Thyroid gland (tissue), 7 donors: ENCODE data around the gene MKI67.

DNA sequence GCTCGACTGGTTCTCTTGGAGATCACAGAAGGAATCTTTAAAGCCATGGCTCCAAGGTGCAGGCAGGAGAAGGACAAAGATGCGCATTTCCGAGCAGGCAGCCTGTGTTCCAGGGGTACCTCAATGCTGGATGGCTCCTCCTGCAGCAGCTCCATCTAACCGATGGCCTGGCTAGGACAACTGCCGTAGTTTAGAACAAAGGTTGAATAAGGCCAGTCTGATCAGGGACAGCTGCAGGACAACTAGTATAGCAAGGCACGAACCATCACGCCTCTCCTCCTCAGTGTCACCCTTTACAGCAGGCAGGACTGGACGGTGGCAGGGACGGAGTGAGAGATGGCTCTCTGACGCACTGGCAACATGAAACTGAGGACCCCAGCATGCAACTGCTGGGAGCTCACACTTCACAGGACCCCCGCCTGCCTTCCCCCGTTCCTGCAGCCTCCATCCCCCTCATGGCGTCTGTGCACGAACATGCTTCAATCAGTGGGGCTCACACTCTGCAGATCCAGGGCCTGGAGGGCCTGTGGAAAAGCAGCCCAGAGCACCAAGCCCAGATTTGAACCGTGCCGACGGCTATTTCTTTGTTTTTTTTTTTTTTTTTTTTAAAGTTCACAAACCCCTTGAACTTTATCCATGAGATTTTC is 32.3 kb downstream of the CTBP2 start:
- PRO-cap, 2 experiments: no peak in any of the 2 experiments
- RAMPAGE, long total RNA, 5 experiments: no peak in any of the 5 experiments

GRCh38 chr10:124996576-124997362 is 31.1 kb downstream of the CTBP2 start:
- PRO-cap, 2 experiments: peak in 1 of 2 experiments; most common minus-strand start chr10:124997002 (in 1)
- RAMPAGE, long total RNA, 5 experiments: no peak in any of the 5 experiments

- PRO-cap, 2 experiments: no peak in any of the 2 experiments
- RAMPAGE, long total RNA, 5 experiments: no peak in any of the 5 experiments
These were observed 86.1 kb upstream of the CTBP2 start for GRCh38 chr10:125113826-125114508.

DNA sequence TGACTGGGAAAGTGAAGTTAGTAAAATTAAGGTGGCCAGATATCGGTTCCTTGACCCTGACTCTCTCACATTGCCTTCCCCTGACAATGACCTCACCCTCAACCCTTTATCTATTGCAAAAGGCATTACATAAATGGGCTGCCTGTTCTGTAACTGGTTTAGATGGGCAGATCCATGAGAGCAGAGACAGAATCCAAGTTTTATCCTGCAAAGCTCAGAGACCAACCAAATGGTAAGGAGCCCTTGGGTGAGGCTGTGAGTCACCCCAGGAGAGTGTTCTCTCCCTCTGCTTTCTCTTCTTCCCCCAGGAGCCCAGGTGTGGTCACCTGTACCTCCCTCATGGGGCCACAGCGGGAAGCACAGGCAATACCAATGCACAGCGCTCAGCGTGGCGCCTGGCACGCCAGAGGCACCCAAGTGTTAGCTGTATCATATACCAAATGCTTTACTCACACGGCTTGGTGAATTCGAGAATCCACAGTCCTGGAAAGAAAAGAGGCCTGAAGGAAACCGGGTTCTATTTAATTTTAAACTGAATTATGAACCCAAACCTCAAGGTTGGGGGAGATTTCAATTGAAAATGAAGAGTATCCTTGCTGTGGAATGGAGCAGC is 93.1 kb upstream of the CTBP2 start:
- PRO-cap, 2 experiments: no peak in any of the 2 experiments
- RAMPAGE, long total RNA, 5 experiments: no peak in any of the 5 experiments

DNA sequence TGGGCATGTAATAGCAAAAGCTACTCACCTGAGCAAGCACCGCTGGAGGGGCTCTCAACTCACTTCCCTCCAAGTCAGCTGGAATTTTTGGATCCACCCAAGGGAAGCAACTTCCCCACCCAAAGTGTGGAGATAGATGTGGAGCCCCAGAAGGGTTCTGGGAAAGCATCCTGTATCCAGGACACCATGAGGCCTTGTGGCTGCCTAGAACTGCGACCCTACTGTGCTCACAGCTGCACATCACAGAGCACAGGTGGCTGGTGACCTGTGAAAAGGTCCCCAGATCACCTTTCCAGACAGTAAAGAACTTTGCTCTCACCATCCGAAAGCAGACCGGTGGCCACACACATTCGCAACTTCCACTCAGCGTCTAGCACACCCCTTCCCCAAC is 111.7 kb upstream of the CTBP2 start:
- PRO-cap, 2 experiments: no peak in any of the 2 experiments
- RAMPAGE, long total RNA, 5 experiments: no peak in any of the 5 experiments

GRCh38 chr10:125161736-125162046 is 133.8 kb upstream of the CTBP2 start:
- PRO-cap, 2 experiments: peak in 2 of 2 experiments; most common plus-strand start chr10:125161893 (in 1); most common minus-strand start chr10:125161882 (in 2)
- RAMPAGE, long total RNA, 5 experiments: start-site peak on the minus strand in 1 of 5 experiments, at chr10:125161896-125161941 at its widest, 5 reads per replicate

- PRO-cap, 2 experiments: no peak in any of the 2 experiments
- RAMPAGE, long total RNA, 5 experiments: no peak in any of the 5 experiments
These were observed 181.7 kb upstream of the CTBP2 start for GRCh38 chr10:125209631-125209977.

DNA sequence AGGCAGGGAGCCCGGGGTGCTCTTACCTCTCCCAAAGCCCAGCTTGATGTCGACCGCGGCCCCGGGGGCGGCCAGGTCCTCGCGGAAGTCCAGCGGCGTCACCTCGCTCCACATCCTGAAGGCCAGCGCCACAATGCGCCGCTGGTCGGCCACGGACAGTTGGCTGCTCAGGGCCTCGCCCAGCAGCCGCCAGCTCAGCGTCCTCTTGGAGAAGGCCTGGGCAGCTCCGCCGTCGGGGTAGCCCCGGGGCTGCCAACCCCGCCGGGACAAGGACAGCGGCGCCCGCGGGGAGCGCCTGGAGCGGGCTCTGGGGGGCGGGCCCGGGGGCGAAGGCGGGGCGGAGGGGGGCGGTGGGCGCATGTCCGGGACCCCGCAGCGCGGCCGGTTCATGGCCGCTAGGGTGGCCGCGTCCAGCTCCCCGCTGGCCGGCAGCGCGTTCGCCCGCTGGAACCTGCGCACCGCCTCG is 1.8 kb downstream of the MMP21 start:
- PRO-cap, 2 experiments: no peak in any of the 2 experiments
- RAMPAGE, long total RNA, 5 experiments: no peak in any of the 5 experiments

- PRO-cap, 2 experiments: no peak in any of the 2 experiments
- RAMPAGE, long total RNA, 5 experiments: no peak in any of the 5 experiments
These were observed 44.1 kb downstream of the FANK1 start for GRCh38 chr10:125940417-125940825.

DNA sequence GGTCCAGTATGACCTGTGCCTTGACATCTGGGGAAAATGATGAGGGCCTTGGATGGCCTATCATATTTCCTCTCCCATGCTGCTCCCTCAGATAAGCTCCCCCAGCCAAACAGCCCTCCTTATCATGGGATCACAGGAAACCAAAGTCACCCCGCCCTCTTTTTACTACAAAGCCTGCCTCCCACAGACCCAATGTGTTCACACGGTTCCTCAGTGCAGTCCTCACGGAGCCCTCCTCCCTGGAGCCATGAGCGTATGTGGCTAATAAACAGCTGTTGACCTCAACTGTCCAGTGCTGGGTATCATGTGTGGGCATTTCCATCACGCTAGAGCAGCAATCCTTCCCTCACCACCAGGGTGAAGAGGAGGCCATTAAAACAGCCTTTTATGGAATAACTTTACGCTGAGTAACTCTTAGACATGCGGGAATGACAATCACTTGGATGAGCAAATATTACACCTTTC is 31.9 kb downstream of the C10orf90 start:
- PRO-cap, 2 experiments: no peak in any of the 2 experiments
- RAMPAGE, long total RNA, 5 experiments: no peak in any of the 5 experiments

DNA sequence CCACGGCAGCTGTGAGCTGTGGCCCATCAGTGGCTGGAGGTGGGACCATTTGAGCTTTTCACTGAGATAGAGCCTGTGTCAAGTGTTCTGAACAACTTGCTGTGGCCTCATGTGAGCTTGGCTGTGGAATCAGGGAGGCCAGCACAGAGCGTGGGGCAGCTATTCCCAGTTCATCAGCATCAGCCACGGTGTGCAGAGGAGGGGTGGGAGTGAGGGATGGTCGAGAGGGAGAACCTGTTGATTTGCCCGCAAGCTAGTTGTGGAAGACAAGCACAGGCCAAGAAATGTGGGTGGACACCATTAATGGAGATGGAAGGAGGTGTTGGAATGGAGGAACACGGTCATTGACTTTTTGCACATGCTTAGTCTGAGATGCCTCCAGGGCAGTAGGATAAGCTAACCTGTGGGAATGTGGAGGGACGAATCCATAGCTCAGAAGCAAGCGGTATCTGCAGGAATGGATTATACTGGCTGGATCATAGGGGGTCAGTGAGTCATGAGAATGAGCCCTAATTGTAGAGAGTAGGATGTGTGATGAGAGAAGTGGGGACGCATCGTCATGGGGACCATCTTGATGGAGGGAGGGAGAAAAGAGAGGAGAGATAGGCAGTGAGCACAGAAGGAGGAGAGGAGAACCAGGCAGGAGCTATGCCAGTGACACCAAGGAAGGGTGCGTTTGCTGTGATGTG is 100.6 kb upstream of the INSYN2A start:
- PRO-cap, 2 experiments: no peak in any of the 2 experiments
- RAMPAGE, long total RNA, 5 experiments: no peak in any of the 5 experiments

DNA sequence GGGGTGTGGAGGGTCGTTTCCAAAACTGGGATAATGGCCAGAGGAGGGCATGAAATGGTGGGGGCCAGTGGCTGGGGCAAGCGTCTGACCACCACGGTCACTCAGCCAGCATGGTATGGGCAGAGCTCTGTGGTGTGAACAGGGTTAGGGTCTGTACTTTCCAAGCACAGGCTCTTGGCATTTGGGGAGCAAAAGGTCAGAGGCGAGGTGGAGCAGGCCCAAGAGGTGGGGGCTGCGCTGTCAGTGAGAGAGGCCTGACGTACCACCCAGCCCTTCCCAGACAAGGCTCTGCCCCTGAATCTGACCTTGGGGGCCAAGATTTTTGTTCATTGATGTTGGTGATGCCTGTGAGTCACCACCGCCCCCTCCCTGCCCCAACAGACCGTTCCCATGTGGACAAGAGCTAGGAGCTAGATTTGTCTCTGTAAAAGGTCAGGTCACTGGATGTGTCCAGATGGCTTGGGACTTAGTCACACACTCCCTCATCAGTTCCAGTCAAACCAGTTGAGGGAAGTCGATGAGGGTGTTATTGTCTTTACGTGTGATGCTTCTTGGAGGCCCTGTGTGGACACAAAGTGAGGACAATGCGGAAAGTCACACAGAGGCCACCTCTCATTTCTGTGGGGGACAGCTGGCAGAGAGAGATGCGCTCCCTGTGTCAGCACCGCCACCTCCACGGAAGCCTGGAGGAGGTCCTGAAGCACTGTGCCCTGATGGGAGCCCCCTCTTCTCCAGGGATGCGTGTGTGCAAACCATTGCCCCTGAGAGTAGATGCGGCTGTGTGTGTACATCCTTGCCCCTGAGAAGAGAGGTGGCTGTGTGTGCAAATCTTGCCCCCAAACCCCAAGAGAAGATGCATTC is 1.8 kb downstream of the PTPRE start:
- PRO-cap, 2 experiments: no peak in any of the 2 experiments
- RAMPAGE, long total RNA, 5 experiments: no peak in any of the 5 experiments

DNA sequence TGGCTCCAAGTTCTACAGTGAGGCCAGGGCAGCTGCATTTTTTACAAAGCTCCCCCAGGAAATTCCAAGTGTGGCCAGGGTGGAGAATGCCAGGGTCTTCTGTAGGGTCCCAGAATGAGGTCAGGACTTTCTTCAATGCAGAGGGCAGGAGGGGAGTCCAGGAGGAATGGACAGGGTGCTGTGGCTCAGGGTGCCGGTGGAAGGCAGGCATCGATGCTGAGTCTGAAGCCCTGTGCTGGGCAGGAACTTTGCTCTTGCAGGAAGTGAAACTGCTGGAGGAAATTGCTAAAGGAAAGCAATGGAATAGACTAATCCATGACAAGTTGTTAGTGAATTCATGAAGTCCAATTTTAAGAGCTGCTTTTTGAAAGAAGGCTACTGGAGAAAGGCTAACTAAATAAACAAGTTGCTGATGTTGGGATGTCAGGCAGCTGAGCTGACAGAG is 14.8 kb downstream of the PTPRE start:
- PRO-cap, 2 experiments: no peak in any of the 2 experiments
- RAMPAGE, long total RNA, 5 experiments: no peak in any of the 5 experiments

DNA sequence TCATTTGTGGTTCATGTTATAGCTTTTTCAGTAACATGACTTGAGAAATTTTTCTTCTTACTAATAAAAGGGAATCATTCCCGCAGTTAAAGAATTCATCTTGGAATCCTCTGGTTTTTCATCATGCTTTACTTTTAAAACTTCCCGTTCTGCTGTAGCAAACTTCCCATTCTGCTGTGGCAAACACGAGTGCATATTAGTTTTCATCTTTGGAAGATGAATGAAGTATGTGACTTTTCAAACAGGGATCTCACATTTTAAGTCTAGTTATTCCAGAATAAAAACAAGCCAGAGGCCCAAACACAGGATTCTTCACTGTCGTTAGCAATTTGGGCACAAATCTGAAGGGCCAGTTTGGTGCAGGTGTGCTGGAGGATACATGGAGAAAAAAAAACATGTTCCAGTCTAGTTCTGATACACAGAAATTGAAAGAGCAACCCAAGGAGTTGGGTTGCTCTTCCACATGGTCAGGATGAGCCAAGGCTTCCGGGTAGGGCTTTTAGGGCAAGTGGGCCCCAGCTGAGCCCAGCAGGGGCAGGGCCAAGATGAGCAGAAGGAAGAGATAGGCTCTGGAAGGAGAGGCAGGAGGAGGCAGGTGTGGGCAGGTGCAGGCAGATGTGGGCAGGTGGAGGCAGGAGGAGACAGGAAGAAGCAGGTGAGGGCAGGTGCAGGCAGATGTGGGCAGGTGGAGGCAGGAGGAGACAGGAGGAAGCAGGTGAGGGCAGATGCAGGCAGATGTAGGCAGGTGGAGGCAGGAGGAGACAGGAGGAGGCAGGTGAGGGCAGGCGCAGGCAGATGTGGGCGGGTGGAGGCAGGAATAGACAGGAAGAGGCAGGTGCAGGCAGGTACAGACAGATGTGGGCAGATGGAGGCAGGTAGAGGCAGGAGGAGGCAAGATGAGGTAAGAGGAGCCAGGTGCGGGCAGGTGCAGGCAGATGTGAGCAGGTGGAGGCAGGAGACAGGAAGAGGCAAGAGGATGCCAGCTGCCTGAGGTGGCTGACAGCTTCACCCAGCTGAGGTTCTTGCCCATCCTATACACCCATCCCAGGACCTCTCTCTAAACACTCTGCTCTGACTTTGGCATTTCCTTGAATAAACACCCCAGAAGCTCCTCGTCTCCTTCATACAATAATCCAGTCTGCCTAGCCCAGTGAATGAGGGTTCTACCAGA is 32.7 kb downstream of the PTPRE start:
- PRO-cap, 2 experiments: no peak in any of the 2 experiments
- RAMPAGE, long total RNA, 5 experiments: no peak in any of the 5 experiments

- PRO-cap, 2 experiments: no peak in any of the 2 experiments
- RAMPAGE, long total RNA, 5 experiments: no peak in any of the 5 experiments
These were observed 76.3 kb downstream of the MKI67 start for GRCh38 chr10:128049504-128050659.

- PRO-cap, 2 experiments: no peak in any of the 2 experiments
- RAMPAGE, long total RNA, 5 experiments: no peak in any of the 5 experiments
These were observed 20.8 kb downstream of the MKI67 start for GRCh38 chr10:128105148-128106049.

DNA sequence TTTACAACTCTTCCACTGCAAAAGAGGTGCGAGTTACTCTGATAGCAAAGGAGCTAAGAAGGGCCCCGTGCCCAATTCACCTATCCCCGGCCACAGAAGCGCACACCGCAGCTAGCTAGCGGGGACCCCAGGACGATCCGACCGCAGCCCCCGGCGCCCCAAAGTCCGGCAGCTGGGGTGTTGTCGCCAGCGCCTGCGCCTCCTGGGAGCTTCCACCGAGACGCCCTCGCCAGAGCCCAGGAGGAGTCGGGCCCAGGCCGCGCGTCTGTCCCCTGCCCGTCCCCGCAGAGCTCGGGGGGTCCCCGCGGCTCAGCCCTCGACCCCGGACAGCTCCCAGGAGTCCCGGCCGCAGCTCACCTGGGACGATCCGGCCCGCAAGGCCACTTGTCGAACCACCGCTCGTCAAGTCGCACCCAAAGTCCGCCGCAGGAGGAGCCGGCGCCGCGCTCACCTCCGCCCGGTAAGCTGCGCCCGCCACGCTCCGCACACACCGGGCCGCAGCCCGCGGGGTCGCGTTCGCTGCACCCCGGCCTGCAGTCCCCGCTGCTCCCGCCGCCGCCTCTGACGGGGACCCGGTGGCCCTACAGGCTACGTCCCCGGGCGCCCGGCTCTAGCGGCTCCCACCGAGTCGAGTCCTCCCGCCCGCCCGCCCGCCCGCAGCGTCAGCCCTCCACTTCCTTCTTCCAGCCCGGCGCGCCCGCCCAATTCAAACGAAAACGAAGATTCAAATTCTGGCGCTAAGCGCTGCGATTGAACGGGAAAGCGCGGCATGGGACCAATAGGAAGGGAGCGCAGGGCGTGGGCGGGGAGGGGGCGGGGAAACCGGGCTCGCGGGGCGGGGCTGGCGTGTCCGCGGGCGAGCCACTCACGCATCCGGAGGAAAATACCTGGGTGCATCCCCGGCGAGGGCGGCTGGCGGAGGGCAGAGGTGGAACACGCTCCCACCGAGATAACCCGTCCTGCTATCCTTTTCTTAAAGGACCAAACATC is at the start of gene MKI67:
Gene MKI67 (minus strand): TSS at position 682 of the 990 bp plus-strand sequence.
- PRO-cap, 2 experiments: no peak in any of the 2 experiments
- RAMPAGE, long total RNA, 5 experiments: no peak in any of the 5 experiments

- PRO-cap, 2 experiments: no peak in any of the 2 experiments
- RAMPAGE, long total RNA, 5 experiments: no peak in any of the 5 experiments
These were observed 414.9 kb upstream of the MKI67 start for GRCh38 chr10:128540659-128541960.

- PRO-cap, 2 experiments: peak in 1 of 2 experiments; most common plus-strand start chr10:129893008 (in 1); most common minus-strand start chr10:129892800 (in 1)
- RAMPAGE, long total RNA, 5 experiments: no peak in any of the 5 experiments
These were observed 71.4 kb downstream of the EBF3 start for GRCh38 chr10:129892499-129893244.

DNA sequence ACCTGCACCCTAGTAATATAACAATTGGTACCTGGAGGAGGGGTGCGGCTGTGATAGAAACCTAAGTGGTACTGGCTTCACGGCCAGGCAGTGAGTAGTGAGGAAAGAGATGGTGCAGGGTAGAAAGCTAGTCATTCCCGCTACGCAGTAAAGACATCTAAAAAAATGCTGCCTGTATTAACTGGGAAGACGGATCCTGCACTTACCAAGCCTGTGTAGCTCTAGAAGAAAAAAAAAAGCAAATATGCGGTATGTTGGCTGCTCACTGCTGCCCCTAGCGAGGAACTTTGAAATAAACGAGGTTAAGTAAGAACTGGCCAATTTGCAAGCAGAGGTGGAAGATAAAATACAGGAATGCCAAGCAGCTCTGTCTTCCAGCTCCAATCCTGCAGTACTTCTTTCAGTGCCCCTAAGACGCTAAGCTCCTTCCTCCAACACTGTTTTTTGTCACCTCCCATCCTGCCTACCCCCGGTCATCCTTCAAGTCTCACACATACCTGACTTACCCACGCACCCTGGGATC is 945 bp downstream of the C10orf143 start:
- PRO-cap, 2 experiments: no peak in any of the 2 experiments
- RAMPAGE, long total RNA, 5 experiments: no peak in any of the 5 experiments